BJ (cell line): Measurements from ENCODE around the gene PCSK1.

GRCh38 chr5:96432923-96433562 lies at the start of gene PCSK1:
Gene PCSK1, minus strand, starts transcription at chr5:96433248.
- CAGE, long polyA plus RNA, result no peak
- RRBS, result no CpG with 5 or more reads among the region's 26 CpGs

DNA sequence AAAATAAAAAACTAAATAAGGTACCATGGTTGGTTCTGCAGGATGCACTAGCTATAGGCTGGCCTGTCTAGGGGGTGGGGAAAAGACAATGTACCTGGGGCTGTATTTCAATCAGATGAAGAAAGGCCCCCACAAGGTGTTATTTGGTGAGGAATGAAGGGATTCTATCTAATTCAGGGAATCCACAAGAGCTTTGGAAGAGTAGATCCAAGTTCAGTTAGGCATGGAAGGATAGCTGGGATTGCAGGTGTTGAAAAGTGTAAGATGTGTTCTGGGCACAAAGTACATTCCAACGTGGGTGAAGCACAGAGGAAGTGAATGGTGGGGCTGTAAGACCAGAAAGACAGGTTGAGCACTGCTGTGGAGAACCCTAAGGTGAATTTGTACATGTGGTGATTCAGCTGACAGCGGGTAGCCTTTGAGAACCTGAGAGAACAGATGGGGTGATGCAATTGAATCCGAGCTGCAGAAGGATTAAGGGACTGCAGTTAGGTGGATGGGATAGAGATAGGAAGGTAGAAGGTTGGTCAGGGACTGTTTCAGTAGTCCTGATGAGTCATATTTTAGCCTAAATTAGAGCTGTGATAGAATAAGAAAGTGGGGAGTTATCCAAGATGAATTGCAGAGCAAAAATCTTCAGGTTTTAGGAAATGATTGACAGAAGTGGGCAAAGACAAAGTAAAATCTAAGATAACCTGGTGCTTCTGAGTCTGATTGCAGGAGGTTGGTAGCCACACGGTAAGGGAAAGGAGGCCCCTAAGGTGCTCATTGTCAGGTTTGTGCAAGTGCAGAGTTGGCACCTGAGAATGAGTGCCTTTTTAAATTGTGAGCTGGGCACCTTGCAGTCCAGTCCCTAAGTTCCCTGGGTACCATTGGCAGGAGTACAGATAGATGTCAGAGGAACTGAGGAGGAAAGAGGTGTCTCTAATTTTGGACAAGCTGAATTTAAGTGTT lies 72.0 kb downstream of the CAST start:
- CAGE, long polyA plus RNA, result no peak
- RRBS, result no CpG with 5 or more reads among the region's 4 CpGs

GRCh38 chr5:96774907-96776004 lies 32.5 kb downstream of the ERAP1 start:
- CAGE, long polyA plus RNA, result no peak
- RRBS, result no CpG with 5 or more reads among the region's 17 CpGs

- CAGE, long polyA plus RNA, result no peak
- RRBS, result no CpG with 5 or more reads among the region's 7 CpGs
These were observed 1.6 kb upstream of the LNPEP start for GRCh38 chr5:96934227-96934647.

DNA sequence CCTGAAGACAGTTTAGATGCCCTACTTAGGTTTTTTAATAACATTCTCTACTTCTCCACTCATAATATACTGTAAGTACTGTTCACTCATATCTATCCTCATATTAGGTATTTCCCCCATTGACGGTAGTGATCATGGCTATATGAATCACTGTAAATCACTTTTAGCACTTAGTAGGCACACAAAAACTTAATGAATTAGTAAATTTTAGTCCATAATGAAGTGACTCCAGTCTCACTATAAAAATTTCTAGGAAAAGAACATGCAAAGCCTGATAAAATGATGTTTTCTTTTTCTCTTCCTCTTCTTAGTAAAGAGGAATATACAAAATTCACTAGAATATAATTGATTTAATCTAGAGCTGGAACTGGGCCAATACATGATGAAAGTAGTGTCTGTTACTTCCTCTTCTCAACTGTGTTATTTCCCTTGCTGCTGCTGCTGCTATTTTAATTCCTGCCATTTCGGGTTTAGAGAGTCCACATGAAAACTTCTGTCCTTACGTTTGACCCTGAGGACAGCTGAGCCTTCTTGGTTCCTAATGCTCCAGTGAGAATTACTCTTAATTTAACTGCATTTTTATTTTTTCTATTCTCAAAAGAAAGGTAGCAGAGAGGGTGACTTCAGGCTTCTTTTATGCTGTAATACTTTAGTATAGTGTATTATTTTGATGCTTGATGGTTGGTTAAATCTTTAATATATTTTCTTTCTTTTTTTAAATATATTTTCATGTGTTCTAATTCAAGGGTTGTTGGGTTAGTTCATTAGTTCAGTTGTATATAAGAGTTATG lies 73.6 kb downstream of the LNPEP start:
- CAGE, long polyA plus RNA, result no peak
- RRBS, result no CpG with 5 or more reads among the region's 3 CpGs

- CAGE, long polyA plus RNA, result no peak
- RRBS, result no CpG with 5 or more reads among the region's 2 CpGs
These were observed 94.1 kb downstream of the LNPEP start for GRCh38 chr5:97029822-97030529.

DNA sequence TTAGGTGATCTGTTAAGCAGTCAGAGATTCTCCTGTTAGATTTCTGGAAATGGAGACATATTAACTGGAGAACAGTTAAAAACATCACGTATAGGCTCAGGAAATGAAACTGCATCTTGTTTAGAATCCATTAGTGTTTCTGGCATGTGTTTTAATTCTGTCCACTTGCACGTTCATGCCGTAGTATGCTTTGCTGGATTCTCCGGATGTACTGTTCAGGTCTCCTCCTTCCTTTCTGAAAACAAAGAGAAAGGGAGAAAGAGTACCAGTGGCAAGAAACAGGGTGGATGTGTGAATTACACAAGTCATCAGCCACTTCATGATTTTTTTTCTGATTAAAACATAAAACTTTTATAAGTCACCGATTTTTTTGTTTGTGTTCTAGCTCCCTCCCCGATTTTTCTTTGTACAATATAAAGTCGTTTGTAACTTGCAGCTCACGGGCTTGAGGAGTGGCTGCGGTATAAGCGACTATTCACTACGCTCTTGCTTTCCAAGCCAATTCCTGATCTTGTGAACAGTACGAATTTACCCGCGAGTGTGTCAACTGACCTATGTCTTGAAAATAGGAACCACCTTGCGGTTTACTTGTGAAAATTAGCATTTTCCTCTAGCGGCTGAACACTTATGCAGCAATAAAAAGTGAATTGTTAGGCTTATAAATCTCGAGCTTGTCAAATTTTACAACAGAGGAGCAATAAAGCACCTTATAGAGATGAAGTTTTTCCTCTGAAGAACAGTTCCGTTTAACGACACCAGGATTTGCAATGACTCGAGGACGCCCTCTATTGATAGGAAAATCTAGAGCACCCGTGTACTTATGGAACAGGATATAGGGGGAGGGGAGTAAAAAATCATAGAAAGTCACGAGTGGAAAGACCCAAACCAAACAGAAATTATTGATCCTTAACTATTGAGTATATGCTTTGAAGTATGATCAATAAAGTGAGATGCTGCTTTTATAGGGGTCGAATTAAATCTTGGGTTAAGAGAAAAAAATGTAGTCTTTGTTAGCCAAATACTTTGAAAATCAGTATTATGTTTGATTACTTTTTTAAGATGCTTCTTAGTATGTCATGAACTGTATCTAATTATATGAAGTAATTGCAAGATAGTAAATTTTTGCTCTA lies 2.1 kb upstream of the RGMB start:
- CAGE, long polyA plus RNA, result no peak
- RRBS, result no CpG with 5 or more reads among the region's 24 CpGs

GRCh38 chr5:98772737-98773542 lies 523 bp upstream of the RGMB start:
- CAGE, long polyA plus RNA, result no peak
- RRBS, result no CpG with 5 or more reads among the region's 49 CpGs

GRCh38 chr5:98803161-98803414 lies 29.6 kb downstream of the RGMB start:
- CAGE, long polyA plus RNA, result no peak

DNA sequence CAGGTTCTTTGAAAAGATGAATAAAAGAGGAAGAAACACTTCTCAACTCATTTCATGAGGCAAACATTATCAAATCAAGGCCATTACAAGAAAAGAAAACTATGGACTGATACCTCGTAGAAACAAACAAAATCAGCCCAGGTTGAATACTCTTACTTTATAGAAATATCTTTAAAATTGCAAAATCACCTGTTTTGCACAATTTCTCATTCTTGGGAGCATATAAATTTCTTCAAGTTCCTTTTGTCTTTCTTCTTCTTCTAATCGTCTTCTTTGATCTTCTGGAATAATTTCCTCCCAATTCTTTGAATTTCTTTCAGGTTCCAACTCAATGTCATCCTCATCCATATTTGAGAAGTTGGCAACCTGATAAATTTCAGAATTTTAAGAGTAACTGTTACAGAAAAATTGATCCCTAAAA lies 49.4 kb downstream of the CHD1 start:
- CAGE, long polyA plus RNA, result no peak
- RRBS, result no CpG with 5 or more reads among the region's 2 CpGs

DNA sequence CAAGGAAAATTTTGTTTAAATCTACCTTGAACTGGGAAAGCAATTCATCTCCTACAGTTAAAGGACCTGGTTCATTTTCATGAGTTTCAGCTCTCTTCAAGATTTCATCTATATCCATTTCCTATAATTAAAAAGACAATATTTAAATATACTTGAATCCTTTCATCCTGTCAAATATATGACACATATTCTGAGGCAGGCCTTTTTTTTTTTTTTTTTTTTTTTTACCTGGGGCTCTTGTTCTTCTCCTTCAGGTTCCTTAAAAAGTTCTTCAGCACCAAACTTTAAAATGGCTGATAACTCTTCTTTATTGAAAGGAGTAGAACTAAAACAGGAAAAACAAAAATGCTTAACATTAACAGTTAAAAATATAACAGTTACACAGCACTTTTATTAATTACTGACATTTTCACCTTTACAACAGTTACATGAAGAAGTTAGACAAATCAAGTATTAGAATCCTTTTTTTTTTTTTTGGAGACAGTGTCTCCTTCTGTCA lies 47.7 kb downstream of the CHD1 start:
- CAGE, long polyA plus RNA, result no peak

- CAGE, long polyA plus RNA, result no peak
- RRBS, result no CpG with 5 or more reads among the region's 7 CpGs
These were observed 10.4 kb upstream of the CHD1 start for GRCh38 chr5:98939075-98939839.

- CAGE, long polyA plus RNA, result no peak
- RRBS, result 74% methylated on average over 3 of the region's 11 CpGs
These were observed 482.5 kb upstream of the FAM174A start for GRCh38 chr5:100052619-100053222.

GRCh38 chr5:100777524-100777992 lies 125.5 kb downstream of the ST8SIA4 start:
- CAGE, long polyA plus RNA, result no peak
- RRBS, result no CpG with 5 or more reads among the region's 1 CpG

- CAGE, long polyA plus RNA, result no peak
- RRBS, result no CpG with 5 or more reads among the region's 2 CpGs
These were observed 175.2 kb downstream of the SLCO4C1 start for GRCh38 chr5:102120968-102121247.

GRCh38 chr5:102795977-102796549 lies 41.0 kb downstream of the PAM start:
- CAGE, long polyA plus RNA, result no peak
- RRBS, result no CpG with 5 or more reads among the region's 2 CpGs

DNA sequence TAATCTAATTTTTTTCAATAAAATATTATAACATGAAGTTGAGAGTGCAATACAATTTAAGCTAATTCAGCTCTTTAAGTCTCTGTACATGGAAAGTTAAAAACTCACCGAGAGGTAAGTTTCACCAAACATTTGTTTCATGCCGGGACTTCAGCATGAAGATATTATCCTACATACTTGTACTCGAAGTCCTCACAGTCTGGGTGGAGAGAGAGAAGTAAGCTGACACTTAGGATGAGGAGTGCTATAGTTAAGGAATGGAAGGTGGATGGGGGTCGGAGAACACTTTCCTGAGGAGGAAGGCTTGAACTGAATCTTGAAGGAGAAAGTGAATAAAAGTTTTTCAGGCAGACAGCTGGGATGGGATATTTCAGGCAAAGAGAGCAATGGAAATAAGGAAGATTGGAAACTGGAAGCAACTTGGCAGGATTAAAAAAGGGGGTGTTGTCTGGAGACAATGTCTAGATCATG lies 167.0 kb downstream of the PAM start:
- CAGE, long polyA plus RNA, result no peak
- RRBS, result no CpG with 5 or more reads among the region's 4 CpGs

GRCh38 chr5:102973928-102974599 lies 145.9 kb downstream of the GIN1 start:
- CAGE, long polyA plus RNA, result no peak
- RRBS, result no CpG with 5 or more reads among the region's 5 CpGs

DNA sequence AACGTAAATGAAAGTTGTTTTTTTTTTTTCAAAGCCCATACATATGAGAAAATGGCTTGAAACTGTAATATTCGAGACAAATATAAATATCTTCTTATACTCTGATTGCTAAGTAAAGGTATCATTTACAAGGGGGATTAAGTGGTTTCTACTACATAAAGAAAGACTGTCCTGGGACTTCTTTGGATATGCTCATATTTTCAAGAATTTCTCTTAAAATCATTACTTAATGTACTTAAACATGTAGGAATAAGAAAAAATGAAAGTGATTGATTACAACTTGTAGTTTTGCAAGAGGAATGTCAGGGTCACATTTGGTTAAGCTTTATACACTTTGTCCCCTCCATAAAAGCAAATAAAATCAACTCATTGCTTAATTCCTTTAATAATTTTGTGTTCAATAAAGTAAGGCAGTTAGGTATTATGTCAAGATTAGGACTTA lies 1.2 kb downstream of the GIN1 start:
- CAGE, long polyA plus RNA, result no peak
- RRBS, result no CpG with 5 or more reads among the region's 2 CpGs

GRCh38 chr5:104754106-104754582 lies 1191.6 kb upstream of the NUDT12 start:
- CAGE, long polyA plus RNA, result no peak
- RRBS, result no CpG with 5 or more reads among the region's 3 CpGs